ENCODE measurements around the gene MUS81.

DNA sequence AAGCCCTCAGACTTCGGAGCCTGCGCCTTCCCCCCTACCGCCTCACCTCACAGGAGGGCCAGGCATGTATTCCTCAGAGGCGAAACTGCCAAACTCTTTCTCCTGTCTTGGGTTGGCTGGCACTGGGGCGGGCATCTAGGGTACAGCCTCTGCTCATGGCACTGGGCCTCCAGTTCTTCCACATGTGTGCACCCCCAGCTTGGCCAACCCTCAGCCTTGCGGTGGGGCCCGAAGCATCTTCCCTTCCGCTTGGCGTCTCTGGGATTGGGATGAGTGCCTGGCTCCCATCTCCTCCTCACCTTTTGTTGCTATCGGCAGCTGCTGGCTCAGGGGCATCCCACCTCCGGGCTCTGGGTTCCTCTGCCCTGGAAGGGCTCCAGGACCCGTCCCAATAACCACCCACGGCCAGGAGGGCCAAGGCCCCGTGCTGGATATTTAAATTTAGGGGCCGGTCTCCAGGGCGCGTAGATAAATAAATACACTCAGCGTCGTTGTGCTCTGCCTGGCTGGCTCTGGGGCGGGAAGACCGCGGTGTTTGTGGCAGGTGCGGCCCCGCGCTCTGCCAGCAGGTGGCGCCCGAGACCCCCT is 1.5 kb downstream of the FAM89B start:
- PRO-cap, result bidirectional peak, plus-strand start outside the sequence, minus-strand start at position 508 of the sequence

GRCh38 chr11:65576589-65576810 is 647 bp downstream of the EHBP1L1 start:
- PRO-cap, result no peak

- PRO-cap, result no peak
These were observed 5.8 kb downstream of the KCNK7 start for GRCh38 chr11:65589672-65590372.

- PRO-cap, result no peak
These were observed 6.5 kb downstream of the PCNX3 start for GRCh38 chr11:65621991-65622470.

- PRO-cap, result no peak
These were observed 19.5 kb upstream of the KAT5 start for GRCh38 chr11:65692522-65693063.

GRCh38 chr11:65706220-65707210 is 5.5 kb upstream of the KAT5 start:
- PRO-cap, result no peak

DNA sequence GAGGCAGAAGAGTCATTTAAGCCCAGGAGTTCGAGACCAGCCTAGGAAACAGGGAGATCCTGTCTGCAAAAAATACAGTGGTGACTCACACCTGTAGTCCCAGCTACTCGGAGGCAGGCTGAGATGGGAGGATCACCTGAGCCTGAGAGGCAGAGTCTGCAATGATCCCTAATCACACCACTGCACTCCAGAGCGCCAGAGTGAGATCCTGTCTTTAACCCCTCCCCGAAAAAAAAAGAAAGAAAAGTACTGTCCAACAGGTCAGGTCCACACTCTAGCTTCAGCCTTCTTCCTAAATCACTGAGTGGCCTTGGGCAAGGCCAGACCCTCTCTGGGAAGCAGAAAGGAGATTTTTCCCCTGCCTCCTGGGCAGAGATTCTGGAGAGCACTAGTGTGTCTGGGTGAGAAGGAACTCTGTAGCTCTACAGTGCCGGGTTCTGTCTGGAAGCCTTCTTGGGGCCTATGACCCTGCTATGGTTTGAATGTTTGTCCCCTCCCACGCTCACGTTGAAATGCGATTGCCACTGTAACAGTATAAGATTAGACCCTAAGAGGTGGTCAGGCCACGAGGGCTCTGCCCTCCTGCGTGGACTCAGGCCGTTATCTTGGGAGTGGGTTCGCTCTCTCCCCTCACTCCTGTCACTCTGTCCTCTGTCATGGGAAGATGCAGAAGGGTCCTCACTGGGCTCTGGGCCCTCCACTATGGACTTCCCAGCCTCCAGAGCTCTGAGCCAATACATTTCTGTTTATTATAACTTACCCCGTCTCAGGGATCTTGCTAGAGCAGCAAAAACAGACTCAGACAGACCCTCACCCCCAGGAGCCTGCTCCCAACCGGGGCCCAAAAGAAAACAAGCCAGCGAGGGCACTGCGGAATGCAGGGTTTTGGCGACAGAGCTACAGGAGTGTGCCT is 3.6 kb downstream of the AP5B1 start:
- PRO-cap, result no peak

- PRO-cap, result no peak
These were observed 647 bp upstream of the AP5B1 start for GRCh38 chr11:65781157-65782088.

GRCh38 chr11:65850021-65850406 is 8.0 kb downstream of the CFL1 start:
- PRO-cap, result no peak

GRCh38 chr11:65850407-65850590 is 7.7 kb downstream of the CFL1 start:
- PRO-cap, result no peak

DNA sequence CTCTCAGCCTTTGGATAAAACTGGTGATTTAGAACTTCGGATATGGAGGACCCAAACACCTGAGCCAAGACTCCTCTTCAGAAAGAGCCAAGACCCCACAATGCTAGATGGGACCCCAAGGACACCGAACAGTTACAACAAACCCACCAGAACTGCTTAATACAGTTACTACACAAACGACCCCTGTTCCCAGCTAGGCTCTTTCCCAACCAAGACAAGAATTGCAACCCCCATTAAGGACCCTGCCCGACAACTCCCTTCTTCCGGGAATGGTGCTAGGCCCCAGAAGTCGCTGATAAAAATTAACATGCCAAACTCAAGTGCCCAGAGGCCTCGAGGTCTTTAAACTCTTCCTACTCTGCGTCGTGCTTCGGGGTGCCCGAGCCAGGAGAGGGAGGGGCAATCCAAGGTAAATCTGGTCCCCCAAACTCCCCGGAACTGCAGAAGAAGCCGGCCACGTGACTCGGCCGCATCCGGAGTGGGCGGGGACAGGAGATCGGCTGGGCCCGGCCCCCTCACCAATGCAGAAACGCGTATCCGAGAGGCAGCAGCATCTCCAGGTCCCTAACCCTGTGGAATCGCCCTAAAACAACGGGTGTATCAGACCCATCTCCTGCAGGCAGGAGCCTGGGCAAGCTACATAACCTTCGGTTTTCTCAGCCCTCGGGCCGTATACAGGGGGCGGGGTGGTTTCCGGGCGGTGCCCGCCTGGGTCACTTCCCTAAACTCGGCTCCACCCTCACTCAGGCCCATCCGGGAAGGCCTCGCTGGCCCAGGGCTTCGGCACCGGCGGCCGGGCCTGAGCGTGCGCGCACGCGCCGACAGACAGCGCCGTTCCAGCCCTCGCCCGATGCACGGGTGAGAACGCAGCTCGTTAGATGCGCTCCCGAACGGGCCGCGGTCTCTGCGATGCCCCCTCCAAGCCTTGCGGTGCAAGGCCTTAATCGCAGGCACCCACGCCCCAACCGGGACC is 1.1 kb downstream of the CFL1 start:
- PRO-cap, result unidirectional peak, plus-strand start at position 528 of the sequence

GRCh38 chr11:65858886-65859891 is 1.0 kb upstream of the MUS81 start:
- PRO-cap, result unidirectional peak, plus-strand start at chr11:65859699

DNA sequence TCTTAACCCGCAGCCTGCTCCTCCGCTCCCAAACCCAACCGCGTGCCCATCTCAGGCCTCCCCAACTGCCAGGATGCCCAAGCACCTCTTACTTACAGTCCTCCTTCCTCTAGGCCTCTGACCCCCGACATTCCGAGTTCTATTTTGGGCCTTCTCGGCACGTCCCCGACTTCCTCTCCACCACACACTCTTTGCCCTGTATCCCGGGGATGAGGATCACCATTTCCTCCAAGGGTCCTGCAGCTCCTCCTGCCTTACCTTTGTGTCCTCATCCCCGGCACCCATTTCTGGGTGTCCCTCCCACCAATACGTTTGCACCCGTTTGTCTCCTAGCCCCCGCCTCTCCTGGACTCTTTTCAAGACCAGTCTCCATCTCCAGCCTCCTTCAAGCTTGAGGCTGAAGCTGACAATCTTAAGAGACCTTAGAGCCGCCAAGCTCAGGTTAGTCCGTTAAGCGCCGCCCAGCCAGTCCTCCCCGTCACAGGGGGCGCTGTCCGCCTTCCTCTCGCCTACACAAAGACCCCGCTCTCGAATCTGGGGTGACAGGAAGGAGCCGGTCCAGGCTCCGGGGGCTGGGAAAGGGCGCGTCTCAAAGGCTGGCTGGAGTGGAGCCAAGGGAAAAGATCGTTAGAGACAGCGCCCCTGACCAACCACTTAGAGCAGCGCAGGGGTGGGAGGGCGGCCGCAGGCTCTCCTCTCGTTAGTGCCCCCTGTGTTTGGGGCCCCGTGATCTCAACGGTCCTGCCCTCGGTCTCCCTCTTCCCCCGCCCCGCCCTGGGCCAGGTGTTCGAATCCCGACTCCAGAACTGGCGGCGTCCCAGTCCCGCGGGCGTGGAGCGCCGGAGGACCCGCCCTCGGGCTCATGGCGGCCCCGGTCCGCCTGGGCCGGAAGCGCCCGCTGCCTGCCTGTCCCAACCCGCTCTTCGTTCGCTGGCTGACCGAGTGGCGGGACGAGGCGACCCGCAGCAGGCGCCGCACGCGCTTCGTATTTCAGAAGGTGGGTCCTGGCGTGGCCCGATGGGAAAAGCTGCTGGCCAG is at the start of gene MUS81:
MUS81 (plus strand) TSS at position 542 of the 1,038 bp plus-strand sequence.
- PRO-cap, result bidirectional peak, plus-strand start at position 542 of the sequence, minus-strand start at position 414 of the sequence; bidirectional peak, plus-strand start at position 926 of the sequence, minus-strand start at position 908 of the sequence

DNA sequence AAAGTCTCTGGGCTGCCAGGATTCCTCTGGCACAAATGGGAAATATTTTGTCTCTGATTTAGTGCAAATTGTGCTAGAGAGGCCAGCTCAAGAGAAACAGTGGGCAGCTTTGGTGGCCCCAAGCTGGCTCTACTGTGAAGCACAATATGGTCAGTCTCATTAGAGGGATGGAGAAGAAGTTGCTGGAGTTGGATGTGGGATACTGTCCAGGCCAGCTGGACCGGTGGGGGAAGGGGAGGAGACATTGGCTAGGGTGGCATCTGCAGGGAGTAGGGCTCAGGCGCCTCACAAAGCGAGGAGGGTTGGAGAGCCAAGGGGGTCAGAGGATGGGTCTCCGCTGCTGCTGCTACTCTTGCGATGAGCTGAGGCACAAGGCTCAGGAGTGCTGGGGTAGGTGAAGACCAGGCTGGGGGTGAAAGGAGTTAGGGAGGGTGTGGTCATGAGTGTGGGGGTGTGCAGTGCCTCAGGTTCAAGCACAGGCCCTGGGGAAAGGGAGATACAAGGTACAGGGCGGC is 2.2 kb downstream of the CCDC85B start:
- PRO-cap, result no peak

GRCh38 chr11:65961839-65962365 is 368 bp downstream of the SART1 start:
- PRO-cap, result bidirectional peak, plus-strand start at chr11:65962249, minus-strand start at chr11:65962058

GRCh38 chr11:66052578-66053089 is 470 bp downstream of the SF3B2 start:
- PRO-cap, result no peak

GRCh38 chr11:66062795-66063219 is 7.3 kb upstream of the PACS1 start:
- PRO-cap, result no peak

- PRO-cap, result no peak
These were observed 2.3 kb upstream of the PACS1 start for GRCh38 chr11:66067660-66068332.

- PRO-cap, result no peak
These were observed 10.9 kb downstream of the PACS1 start for GRCh38 chr11:66080937-66081351.

DNA sequence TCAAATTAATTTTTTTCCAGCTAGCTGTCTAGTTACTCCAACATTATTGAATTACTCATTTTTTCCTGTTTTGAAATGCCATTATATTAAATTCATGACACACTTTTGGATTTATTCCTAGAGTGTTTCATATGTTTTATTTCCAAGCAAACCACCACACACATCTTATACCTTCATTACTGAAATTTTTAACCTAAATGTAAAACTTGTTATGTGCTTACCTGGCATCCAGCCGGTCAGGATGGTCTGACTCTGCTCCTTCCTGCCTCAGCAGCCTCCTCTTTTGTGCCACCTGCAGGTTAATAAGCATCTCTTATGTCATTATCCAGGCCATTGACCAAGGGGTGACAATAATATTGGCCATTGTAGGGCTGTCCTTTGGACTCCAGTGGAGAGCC is 67.3 kb downstream of the PACS1 start:
- PRO-cap, result no peak

Measured in natural killer cell (primary cell).